ENCODE results near the genes SBK1, NPIPB6 and NUPR1.

- RRBS, result no CpG with 5 or more reads among the region's 4 CpGs
These were observed 30.1 kb upstream of the SBK1 start for GRCh38 chr16:28262226-28262532.

DNA sequence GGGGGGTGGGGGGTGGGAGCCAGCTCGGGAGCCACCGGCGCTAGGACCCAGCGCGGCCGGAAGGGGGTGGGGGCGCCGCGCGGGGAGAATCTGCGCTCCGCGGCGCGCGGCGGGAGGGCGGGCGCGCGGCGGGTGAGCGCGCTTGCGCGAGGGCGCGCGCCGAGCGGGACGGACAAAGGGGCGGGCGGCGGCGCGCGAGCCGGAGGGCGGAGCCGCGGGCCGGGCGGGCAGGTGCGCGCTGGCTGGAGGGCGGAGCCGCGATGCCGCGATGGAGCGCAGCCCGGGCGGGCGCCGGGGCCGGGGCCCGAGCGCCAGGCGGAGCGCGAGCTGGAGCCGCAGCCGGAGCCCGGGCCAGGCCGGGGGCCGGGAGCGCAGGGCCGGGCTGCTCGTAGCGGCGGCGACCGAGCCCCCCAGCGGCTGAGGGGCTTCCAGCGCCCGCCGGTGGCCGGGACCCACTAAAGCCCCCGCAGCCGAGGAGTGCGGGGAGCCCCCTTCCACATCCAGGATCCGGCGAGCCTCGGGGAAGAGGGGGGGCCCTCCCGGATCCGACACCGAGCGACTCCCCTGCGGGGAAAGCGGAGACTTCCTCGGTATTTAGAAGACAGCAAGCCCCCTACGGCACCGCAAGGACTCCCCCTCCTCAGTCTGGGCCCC, at the start of gene SBK1:
Gene SBK1 (plus strand): TSS at position 260 of the 654 bp plus-strand sequence.
- RRBS, result 2% methylated on average over 34 of the region's 94 CpGs

DNA sequence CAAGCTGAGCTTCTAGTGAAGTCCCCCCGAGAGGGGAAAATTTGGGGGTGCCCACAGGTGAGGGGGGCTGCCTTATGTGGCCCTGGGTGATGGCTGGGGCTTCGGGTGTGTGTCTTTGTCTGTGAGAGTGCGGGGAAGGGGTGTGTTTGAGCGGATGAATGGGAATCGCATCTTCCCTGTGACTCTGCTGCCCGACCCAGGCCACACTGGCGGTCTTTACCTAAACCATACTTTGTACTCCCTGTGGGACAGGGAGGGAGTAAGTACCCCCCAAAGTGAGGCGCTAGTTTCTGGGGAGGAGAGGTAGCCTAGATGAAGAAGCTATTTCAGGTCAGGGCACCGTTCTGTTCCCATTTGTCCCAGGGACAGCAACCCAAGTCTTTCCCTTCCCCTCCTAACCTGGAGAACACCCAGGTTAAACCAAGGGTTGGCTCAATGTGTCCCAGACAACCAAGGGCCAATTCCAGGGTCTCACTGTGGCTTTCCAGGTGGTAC, 1.4 kb downstream of the SBK1 start:
- RRBS, result no CpG with 5 or more reads among the region's 9 CpGs

- RRBS, result no CpG with 5 or more reads among the region's 5 CpGs
These were observed 32.1 kb downstream of the SBK1 start for GRCh38 chr16:28324391-28324922.

DNA sequence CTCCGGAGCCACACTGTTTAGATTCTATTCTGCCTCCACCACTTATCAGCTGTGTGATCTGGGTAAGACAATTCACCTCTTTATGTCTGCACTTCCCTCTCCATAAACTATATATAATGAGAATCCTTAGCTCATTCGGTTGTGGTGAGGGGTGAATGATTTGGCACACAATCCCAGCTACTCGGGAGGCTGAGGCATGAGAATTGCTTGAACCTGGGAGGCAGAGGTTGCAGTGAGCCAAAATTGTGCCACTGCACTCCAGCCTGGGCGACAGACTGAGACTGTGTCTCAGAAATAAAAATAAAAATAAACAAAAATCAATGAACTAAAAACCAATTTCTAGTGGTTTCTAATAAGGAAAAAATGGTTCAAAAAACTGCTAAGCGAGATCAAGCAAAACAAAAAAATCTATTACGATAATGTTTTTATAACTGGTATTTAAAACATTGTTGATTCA, at the start of gene NPIPB6:
Gene NPIPB6 (minus strand): TSS at position 168 of the 457 bp plus-strand sequence.
- RRBS, result no CpG with 5 or more reads among the region's 6 CpGs

GRCh38 chr16:28536979-28537837, 1.6 kb downstream of the NUPR1 start:
- RRBS, result no CpG with 5 or more reads among the region's 14 CpGs

GRCh38 chr16:28538508-28539598, at the start of gene NUPR1:
TSS of gene NUPR1 (minus strand) at chr16:28538974.
- RRBS, result 0% methylated on average over 2 of the region's 25 CpGs

DNA sequence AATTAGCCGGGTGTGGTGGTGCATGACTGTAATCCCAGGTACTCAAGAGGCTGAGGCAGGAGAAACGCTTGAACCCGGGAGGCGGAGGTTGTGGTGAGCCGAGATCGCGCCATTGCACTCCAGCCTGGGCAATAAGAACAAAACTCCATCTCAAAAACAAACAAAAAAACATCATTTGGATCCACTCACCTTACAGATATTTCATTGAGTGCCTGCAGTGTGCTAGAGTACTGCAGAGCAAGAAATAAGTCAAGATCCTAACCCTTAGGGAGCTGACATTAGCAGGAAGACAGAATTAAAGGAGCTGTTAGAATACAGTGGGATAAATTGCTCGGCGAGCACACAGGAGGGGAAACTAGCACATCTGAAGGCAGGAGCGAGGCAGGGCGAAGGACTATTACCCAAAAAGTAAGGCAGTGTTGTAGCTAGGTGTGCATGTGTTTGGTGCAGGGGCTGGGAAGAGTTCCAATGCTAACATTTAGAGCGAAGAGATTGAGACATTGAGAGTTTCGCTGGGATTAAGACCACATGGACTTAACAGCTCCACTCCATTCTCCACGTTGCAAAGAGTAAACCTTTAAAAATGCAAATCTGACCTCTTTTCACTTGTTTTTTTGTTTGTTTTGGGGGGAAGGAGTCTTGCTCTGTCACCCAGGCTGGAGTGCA, 1.9 kb upstream of the ATXN2L start:
- RRBS, result no CpG with 5 or more reads among the region's 14 CpGs

DNA sequence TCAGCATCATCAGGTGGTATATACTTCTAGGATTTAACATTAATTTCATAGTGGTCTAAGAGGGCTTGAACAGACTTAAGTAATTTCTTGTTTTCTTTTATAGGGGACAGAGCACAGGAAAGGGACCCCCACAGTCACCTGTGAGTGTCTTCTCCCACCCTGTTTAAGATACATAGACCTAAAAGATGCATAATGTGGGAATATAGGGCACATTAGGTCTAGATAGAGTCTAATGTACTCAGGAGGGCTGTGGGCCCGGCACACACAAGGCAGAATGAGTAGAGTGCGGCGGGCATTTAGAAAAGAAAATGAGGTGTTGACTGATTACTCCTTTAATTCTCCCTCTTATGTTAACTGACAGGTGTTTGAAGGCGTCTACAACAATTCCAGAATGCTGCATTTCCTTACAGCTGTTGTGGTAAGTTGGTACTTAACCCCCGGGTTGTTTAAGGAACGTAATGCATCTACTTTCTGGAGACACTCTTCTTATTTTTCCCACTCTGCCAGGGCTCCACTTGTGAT, 2.5 kb downstream of the ATXN2L start:
- RRBS, result no CpG with 5 or more reads among the region's 6 CpGs

DNA sequence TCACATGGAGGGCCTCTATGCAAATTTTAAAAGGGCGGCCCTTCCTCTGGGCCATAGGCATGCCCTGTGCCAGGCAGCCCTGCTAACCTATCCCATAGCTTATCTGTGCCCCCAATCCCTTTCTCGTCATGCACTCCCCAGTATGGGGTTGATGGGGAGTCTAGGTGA, 933 bp downstream of the RABEP2 start:
- RRBS, result no CpG with 5 or more reads among the region's 2 CpGs

GRCh38 chr16:28966751-28967361, 7.7 kb upstream of the SPNS1 start:
- RRBS, result no CpG with 5 or more reads among the region's 5 CpGs

DNA sequence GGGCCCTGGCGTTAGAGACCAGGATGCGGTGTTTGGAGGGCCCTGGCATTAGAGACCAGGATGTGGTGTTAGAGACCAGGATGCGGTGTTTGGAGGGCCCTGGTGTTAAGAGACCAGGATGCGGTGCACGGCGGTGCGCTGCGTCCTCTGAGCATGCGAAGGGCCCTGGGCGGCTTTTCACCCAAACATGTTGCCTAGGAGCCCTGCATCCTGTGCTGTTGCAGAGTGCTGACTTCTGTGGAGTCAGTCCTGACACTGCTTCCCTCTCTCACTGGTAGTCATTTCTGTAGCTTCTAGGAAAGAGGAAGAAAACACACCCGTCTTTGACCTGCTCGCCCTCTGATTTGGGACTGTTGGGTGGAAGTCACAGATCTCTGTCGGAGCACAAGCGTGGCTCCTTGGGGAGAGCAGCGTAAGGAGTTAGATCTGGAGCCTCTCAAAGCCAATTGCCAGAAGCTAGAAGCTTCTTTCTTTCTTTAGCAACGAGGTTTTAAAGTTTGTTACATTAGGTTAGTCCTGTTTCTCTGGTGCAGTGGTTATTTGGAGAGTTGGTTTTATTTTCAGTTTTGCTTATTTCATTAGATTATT, 141.3 kb downstream of the LAT start:
- RRBS, result no CpG with 5 or more reads among the region's 16 CpGs

- RRBS, result 68% methylated on average over 2 of the region's 25 CpGs
These were observed 173.0 kb downstream of the LAT start for GRCh38 chr16:29157665-29158469.

DNA sequence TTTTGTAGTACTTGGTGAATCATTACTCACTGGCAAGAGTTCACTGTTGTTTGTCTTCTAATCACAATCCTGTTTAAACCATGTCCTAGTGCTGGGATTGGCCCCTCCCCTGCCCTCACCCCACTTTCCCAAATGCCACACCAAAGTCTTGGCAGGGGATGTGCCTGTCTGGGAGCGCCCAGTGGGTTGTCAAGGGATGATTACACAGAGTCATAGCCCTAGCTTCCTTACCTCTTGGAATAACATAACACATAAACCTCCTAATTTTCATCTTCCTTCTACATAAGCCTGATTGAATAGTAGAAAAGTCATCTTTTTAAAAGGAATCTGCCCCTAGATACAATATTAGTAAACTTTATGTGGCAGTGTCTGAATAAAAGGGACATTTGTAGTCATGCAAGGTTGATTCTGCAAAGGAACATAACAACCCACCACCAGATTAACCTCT, 187.6 kb downstream of the LAT start:
- RRBS, result no CpG with 5 or more reads among the region's 1 CpG

- RRBS, result 81% methylated on average over 7 of the region's 41 CpGs
These were observed 200.2 kb downstream of the LAT start for GRCh38 chr16:29184804-29185656.

- RRBS, result no CpG with 5 or more reads among the region's 23 CpGs
These were observed 201.8 kb downstream of the LAT start for GRCh38 chr16:29186548-29187202.

GRCh38 chr16:29220287-29220999, 186.1 kb downstream of the NPIPB11 start:
- RRBS, result 5% methylated on average over 2 of the region's 39 CpGs

DNA sequence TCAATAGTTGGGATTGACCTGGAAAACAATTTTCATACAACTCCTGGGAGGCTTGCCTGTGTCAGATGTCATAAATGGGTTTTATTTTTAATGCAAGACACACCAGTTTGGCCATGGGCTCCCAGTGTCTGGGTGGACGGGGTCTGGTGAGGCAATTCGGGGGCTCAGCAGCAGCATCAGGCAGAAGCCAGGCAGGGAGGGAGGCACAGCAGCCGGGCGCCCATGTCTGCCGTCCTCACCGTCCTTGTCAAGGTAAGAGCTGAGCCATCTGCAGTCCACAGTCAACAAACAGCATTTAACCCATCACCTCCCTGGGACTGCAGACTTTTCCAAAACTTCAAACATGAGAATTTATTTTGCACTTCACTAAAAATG, 150.5 kb downstream of the NPIPB11 start:
- RRBS, result no CpG with 5 or more reads among the region's 6 CpGs

- RRBS, result no CpG with 5 or more reads among the region's 12 CpGs
These were observed 134.4 kb downstream of the NPIPB11 start for GRCh38 chr16:29272064-29272621.

DNA sequence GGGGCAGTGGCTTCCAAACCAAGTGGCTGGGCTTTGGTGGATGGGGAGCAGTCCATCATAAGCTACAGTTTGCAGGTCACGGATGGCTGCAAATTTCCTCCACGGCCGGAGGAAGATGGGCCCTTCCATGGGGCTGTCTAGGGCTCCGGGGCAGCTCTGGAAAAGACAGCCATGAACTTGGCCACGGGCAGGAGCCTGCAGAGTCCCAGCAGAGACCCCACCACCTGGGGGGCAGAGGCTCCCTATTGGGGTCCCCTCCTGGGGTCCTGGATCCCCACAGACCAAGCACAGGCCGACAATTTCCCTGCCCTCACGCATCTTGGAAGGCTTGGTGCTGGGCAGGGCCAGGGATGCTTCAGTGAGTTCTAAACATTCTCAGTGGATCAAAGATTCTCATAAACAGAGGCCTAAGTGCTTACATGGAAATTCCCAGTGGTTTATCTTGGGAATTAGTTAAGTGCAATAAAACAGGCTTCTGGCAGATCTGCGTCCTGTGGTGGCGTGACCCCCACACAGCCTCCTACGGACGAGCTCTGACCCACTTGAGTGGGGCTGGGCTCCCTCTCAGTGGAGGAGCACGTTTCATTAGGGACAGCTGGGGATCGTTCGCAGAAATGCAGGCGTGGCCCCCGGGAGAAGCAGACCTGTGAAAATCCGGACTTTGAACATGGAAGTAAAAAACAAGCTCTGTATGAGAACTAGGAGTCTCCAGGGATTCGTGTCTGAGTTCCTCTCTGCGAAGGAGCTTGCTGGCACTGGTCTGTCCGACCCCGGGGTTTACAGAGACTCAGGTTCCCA, 117.9 kb downstream of the NPIPB11 start:
- RRBS, result 53% methylated on average over 1 of the region's 21 CpGs

All from PFSK-1 (cell line).